ENCODE measurements around a stretch of chr10.

DNA sequence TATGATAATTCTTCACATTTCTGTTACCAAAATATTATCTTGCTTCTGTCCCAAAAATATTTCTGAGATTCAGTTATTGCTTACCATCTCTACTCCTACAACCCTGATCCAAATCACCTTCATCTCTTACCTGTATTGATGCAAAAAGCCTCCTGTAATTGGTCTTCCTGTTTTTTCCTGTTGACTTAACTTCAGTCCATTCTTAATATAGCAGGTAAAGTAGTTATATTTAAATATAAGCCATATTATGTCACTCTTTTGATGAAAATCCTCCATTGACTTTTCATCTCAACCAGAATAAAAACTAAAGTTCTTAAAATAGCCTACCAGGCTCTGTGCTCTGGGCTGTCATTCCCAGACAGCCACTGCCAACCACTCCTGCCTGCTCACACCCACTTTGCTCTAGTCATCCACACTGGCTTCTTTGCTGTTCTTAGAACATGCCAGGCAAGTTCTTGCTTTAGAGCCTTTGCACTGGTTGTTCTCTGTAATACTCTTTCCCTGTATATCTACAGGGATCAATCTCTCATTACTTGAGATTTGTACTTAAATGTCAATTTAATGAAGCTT is 80.5 kb downstream of the ZEB1 start:
- PRO-cap, 2 experiments: peak in 1 of 2 experiments; most common plus-strand start position 450 of the sequence (in 1); most common minus-strand start position 198 of the sequence (in 1)

DNA sequence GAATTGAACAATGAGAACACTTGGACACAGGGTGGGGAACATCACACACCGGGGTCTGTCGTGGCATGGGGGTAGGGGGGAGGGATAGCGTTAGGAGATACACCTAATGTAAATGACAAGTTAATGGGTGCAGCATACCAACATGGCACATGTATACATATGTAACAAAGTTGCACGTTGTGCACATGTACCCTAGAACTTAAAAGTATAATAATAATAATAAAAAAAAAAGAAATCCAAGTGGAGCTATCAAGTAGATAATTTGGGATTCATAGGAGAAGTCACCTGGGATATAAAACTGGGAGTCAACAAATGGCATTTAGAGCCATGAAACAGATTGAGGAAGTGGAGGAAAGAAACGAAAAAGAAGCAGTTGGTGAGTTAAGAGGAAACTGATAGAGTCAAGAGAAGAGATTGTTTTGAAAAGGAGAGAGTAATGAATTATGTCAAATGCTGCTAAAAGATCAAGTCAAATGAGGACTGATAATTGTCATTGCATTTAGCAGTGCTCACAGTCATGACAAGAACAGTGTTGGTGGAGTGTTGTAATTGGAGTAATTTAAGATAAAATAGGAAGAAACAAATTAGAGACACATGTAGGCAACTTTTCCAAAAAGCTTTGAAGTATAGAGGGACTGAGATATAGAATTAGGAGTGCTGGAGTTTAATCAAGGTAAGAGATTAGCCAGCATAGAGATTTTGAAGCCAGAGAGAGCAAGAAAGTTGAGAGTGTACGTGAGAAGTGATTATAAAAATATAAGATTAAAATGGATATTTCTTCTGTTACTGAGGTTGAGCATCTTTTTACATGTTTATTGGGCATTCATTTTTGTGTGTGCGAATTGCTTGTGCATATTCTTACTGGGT is 123.6 kb downstream of the ZEB1 start:
- PRO-cap, 2 experiments: no peak in any of the 2 experiments

DNA sequence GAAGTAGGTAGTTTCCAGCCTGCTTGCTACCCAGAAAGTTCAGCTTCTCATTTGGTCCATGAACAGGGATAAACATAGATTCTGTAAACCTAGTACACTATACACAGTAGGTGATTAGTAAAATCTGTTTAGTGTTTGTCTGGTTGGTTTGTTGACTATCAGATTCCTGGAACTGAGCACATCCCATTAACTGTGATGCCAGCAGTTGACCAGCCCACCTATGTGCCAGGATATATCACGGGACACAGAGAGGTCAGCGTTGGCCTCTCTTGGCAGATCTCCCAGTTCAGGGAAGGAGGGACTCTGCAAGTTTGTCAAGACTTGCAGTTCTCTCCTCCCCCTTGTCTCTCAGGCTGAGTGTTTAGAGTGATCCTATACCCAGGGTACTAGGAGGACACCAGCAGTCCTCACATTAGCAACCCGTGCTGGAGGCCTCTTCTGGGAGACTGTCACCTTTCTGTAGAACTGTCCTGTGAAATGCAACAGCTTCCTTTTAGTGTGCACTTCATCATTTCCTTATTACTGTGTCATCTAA is 297.5 kb downstream of the ARHGAP12 start:
- PRO-cap, 2 experiments: peak in 2 of 2 experiments; most common plus-strand start position 10 of the sequence (in 1); most common minus-strand start position 467 of the sequence (in 1)

DNA sequence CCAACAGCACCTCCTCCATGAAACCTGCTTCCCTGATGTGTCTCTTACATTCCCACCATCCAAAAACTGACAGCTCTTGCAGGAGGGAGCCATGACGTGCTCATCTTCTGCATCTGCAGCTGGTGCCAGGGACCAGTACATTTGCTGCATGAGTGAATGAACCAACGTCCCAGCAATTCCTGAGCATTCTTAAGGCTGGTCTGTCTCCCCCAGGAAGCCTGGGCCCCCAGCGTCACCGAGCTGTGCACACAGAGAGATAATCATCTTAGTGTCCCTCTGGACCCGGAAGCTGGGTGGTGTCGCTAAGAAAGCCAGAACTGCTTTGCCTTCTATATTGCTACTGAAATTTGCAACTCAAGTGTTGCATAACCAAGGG is 221.8 kb downstream of the ARHGAP12 start:
- PRO-cap, 2 experiments: no peak in any of the 2 experiments

- PRO-cap, 2 experiments: peak in 2 of 2 experiments; most common minus-strand start chr10:31808766 (in 2)
Observed at GRCh38 chr10:31808427-31809053, 120.1 kb downstream of the ARHGAP12 start.

DNA sequence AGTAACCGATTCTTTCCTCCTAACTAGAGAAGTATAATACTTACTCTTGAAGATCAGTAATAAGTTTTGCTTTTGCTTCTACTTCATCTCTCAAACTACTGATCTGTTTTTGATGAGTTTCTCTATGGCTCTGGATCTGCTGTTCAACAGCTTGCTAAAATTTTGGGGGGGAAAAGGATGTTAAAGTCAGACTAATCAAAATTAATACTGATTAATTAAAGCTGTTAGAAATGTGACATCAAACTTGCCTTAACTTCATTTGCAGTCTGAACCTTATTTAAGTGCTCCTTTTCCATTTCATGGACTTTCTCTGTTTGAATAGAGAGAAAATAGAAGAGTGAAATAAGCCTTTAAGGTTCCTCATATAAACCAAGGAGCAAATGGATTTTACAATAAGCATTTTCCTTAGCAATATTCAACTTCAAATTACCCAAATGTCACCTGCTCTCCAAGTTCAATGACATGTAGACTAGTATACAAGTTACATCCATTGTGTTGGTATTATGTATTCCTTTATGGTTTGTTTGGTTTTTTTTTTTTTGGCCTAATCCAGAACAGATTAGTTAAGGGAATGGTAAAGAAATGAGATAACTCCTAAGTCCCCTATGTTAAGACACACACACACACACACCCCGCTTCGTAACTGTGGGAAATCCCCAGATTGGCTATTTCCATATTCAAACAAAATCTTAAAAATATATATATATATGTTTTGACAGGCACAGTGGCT is 35.1 kb downstream of the KIF5B start:
- PRO-cap, 2 experiments: no peak in any of the 2 experiments

DNA sequence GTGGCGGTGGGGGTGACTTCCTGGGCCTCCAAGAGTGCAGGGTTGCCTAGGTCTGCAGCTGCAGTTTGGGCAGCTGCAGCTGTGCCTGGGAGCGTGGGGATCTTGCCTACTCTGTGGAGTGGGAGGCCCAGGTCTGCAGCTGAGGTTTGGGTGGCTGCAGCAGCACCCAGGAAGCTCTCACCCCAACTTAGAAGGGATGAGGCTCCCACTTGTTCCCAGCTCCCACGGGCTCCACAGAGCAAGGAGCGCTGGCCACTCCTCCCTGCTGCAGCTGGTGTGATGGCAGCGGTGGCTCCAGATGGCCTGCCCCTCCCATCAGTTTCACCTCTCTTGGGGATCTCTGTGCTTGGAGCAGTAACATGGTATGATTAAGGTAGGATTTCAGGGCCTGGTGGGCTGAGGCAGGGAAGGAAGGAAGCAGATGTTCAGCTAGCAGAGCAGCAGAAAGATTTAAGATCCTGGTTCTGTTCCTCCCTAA is 66.7 kb upstream of the KIF5B start:
- PRO-cap, 2 experiments: no peak in any of the 2 experiments

DNA sequence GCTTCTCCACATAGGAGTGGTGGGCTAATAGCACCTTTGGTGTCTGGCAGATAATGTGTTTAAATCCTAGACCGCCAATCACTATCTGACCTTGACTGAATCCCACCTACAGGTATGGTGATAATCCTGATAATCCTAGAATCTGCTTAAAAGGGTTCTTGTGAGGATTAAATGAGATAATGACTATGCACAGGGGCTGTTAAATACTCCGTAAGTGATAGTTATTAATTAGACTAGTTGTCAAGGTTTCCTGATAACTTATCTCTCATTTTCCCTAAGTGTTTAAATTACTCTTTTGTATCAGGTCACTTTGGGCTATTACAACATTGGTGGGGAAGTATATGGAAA is 81.1 kb downstream of the EPC1 start:
- PRO-cap, 2 experiments: no peak in any of the 2 experiments

GRCh38 chr10:32317599-32318108 is 29.3 kb downstream of the EPC1 start:
- PRO-cap, 2 experiments: no peak in any of the 2 experiments

DNA sequence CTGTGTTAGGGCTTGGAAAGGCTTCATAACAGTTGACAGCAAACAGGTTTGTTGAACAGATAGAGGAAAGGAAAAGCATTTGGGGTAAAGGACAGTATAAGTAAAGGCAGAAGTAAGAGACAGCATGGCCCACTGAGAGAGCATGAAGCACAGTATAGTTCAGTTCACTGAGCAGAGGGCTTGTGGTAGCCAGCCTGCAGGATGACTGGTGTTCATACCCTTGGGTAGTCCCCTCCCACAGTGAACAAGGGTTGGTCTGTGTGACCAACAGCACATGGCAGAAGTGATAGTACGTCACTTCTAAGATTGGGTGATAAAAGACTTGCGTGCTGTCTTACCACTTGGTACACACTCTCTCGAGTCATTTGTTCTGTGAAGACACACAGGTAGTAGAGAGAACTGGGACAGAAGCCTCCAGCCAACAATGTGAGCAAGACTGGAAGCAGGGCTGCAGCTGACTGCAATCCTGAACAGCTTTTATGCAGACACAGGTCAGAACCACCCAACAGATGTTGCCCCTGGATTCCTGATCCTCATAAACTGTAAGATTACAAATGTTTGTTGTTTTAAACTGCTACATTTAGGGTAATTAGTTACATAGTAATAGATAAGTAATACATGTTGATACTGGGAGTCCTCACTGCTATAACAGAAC is 14.6 kb downstream of the EPC1 start:
- PRO-cap, 2 experiments: no peak in any of the 2 experiments

- PRO-cap, 2 experiments: peak in 2 of 2 experiments; most common plus-strand start chr10:32446982 (in 1); most common minus-strand start chr10:32446919 (in 2)
Observed at GRCh38 chr10:32446810-32447136, 833 bp downstream of the CCDC7 start.

- PRO-cap, 2 experiments: no peak in any of the 2 experiments
Observed at GRCh38 chr10:32895293-32895632, 62.8 kb downstream of the ITGB1 start.

GRCh38 chr10:32923812-32924409 is 34.1 kb downstream of the ITGB1 start:
- PRO-cap, 2 experiments: no peak in any of the 2 experiments

DNA sequence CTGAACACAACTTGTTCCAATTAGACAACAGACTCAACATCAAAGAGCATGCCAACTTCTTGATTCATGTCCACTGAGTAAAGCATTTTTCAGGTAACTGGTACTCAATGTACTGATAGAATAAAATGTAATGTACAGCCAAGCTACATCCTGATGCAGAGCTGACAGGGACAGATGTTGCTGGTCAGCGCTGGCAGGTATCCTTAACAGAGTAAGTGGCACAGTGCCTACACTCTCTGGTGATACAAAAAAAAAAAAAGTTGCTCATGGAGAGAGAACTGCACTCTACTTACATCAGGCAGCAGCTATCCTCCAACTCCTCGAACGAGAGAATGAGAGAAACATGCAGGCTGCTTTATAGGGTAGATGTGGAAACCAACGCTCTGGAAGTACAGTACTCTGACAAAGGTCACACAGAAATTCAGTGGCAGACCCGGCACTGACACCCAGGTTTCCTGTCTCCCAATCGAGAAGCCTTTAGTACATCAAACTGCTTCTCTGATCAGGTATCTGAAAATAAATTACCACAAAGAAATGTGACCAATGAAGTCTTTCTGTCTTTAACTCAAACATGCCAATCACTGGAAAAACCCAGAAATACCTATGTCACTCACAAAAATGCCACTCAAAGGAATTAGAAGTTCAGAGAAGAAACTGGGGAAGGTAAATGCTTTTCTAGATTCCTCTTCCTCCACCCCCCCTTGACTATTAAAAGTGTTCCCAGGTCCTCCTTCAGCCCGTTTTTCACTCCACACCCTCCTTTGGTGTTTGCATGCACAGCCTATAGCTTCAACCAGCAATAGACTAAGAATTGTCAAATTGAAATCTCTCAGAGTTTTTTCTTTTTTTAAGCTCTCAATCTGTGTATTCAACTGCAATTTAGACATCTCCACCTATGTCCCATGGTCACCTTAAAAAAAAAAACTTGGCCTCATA is 4.5 kb downstream of the ITGB1 start:
- PRO-cap, 2 experiments: peak in 1 of 2 experiments; most common minus-strand start position 326 of the sequence (in 1)

DNA sequence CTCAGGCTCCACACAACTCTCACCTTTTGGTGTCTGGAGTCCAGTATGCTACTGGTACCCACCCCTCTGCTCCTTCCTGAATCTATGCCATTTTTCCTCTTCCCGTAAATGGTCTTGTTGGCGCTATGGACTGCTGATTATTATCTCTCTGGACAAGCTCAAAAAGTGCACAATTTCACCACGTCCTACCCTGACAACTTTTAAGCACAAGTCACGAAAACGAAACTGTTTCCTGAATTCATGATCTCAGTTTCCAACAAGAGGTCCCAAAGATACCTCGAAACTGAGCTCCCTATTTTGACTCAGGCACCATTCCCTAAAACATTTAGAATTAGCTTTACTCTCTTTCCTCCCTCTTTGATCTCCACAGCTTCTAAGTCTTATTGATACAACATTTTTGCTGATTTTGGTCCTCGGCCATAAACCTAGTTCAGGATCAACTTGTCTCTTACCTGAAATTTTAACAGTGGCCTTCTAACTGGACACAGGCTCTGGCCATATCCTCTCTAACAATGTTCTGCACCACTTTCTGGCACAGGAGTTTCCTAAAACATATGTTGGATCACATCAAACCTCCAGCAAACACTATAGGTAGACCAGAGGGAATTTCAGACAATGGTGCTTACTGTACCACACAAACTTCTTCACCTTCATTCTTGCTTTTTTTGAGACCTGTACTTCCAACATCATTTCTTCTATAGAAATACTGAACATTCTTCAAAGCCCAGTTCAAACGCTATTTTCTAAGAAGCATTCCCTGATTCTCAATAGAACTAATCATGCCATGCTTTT is 362.4 kb downstream of the PARD3 start:
- PRO-cap, 2 experiments: no peak in any of the 2 experiments

- PRO-cap, 2 experiments: no peak in any of the 2 experiments
Observed at GRCh38 chr10:34526725-34527208, 288.3 kb downstream of the PARD3 start.

DNA sequence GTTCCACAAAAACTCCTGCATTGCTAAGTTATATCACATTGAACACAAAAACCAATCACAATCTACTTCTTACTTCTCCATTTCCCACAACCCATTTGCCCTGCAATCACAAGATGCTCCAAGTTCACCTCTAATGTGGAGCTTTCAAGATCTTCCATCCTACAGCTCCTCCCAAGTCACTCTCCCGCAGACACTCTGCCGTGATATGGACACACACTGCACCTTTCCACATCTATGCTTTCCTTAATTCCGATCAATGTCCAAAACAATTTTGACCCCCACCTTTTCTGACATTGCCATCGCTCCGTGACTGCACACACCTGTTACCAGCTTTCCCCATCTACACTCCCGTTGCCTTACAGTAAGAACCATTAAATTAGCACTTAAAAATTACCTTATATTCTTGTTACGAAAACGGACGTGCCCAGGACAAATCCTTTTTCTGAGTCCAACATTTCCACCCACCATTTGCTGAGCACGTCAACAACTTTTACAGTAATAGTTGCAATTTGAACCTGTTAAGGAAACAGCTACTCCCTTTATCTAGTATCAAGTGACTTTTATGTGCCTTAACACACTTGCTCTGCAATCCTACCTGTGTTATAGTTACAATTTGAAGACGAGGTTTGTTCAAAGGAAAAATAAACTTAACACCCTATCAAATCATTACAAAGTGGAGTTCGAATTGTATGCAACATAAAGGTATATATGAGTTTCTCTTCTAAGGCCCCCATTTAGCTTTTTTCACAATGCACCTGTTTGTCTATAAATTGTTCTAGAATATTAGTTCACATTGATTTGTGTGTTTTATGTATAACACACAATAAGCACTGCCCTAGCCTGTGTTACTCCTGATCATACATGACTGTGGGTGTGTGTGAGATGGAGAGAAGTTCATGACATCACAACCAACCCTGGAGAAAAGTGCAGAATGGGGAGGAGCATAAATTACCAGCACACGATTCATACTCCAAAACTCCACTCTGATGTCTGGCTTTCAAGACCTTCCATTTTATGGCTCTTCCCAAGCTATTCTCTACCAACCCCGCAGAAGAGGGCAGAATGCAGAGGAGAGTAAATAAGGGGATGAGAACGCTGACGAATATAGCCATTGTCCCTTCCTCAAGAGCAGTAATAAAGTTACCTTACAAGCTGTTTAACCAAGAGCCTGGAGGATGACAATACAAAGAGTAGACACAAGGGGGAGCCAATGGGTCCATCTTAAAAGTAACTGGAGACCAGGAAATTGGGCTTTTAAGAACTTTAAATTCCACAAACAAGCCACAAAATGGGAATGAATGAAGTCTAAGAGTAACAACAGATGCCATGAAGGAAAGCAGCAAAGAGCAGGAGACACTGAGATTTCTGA is 160.1 kb downstream of the PARD3 start:
- PRO-cap, 2 experiments: no peak in any of the 2 experiments

- PRO-cap, 2 experiments: no peak in any of the 2 experiments
Observed at GRCh38 chr10:34789777-34790191, 25.3 kb downstream of the PARD3 start.

DNA sequence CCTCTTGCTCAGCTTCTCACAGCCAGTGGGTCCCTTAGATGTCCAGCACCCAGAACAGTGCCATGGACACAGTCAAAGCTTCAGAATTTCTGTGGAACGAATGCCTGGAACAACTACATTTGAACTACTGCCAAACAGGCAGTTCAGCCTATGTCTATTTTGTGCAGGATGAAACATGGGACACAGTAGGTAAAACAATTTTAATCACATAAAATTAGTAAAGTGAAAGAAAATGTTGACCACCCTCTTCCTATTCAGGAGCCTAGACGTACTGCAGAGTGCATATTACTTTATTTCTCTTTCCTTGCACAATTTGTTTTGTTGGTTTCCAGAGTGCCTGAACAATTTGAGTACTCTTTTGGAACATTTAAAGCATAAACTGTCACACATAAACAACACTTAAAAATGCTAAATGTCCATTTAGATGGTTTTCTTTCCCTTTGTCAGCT is 2.1 kb downstream of the PARD3 start:
- PRO-cap, 2 experiments: no peak in any of the 2 experiments

- PRO-cap, 2 experiments: no peak in any of the 2 experiments
Observed at GRCh38 chr10:35208463-35208752, 81.8 kb downstream of the CREM start.